Pulmonary artery (tissue), 1 donor: ENCODE measurements around a stretch of chr6.

DNA sequence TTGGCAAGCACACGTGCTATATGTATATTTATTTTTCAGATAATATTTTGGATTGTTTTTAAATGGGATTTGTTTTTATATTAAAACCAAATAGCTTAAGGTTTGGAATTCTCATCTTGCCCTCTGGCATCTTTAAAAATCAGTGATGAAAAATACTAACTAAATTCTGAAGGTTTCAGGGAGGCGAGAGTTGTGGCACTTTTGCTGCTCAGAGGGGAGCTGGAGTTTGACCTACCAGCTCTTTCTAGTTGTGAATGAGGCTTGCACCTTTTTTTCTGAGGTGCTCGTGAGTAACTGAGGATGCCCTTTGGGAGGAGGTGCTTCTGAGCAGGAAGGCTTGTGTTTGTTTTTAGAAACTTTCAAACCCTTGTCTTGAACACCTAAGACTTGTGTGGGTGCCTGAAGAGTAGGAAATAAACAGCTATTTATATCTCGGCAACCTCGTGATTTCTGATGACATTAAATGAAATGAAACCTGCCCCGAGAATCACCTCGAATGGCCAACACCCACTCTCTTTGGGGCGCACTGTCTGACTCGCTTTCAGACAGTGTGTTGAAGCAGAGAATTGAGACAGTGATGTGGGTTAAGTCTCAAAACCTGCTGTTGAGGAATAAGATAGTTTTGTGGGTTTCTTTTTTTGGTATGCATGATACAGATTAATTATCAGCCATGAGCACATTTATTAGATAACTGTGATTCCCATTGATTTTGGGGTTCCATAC, 8.2 kb downstream of the IRF4 start:
- PRO-cap = no peak

- PRO-cap = no peak
These were observed 9.9 kb downstream of the IRF4 start for GRCh38 chr6:401214-402127.

- PRO-cap = no peak
These were observed 65.7 kb downstream of the HUS1B start for GRCh38 chr6:591064-591816.

- PRO-cap = no peak
These were observed 121.5 kb upstream of the EXOC2 start for GRCh38 chr6:814394-814862.

- PRO-cap = no peak
These were observed 207.9 kb upstream of the EXOC2 start for GRCh38 chr6:900639-901435.

DNA sequence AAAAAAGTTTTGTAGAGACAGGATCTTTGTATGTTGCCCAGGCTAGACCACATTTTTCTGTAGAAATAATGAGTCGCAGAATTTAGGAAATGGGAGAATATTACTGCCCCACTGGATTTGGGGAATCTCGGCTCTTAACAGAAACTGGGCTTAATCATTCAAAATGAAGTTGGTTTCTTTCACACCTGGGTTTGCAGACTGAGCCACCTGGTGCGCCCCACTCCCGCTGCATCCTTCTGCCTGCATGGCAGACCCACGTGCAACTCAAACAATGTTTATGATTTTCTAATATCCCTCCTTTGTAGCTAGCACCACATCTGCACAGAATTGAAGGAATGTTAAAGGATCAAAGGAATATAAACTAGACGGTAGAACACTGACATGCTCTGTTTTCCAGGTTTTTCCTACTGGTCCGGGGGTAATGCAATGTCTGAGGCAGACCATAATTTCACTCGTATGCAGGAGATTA, 265.8 kb upstream of the FOXQ1 start:
- PRO-cap = unidirectional peak, plus-strand start at position 189 of the sequence

DNA sequence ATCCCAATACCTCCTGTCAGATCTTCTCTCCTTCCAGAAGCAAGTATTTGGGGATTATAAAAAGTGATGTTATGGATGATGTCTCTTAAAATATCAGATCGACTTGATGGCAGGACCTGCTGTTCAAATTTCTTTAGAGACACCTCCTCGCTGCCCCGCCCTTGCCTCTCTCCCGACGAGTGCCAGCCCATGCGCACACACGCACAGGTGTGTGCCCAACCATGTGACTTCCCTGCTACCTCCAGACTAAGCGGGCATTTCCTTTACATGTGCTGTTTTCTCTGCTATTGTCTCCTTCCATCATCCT, 224.5 kb upstream of the FOXQ1 start:
- PRO-cap = no peak

GRCh38 chr6:1250513-1251077, 61.3 kb upstream of the FOXQ1 start:
- PRO-cap = no peak

DNA sequence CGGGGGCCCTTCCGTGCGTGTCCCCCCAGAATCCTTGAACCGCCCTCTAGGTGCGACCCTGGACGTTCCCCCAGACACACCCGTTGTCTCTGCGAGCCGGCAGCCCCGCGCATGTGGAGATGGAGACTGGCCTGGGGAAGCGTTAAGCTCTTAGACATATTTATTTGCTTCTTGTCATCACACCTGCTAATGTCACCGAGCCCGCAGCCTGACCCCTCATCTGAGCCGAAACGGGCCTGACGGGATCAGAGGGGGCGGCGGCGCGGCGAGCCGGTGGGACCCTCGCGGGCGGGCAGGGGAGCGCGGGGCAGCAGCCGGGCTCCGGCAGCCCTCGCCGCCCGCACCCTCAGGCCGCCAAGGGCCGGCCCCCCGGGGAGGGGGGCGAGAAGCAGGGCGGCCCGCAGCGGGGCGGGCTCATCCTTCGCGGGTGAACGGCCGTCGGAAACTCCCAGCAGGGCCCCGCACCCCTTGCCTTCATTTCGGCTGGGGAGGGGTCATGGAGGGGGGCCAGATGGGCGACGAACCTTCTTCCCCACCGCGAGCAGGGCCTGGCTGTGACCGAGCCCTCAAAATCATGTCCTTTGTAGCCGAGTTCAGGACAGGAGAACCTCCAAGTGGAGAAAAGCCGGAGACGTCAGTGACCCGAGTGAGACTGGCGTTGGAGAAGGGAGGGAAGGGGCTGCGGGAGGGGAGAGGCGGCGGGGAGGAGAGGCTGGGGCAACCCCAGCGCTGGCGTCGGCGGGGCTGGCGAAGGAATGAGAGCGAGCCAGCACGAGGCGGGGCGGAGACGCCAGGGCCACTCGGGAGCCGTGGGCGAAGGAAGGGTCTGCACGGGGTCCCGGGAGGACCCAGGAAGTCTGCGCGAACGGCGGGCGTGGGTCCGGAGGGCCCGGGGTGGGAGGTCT, 733 bp upstream of the FOXC1 start:
- PRO-cap = bidirectional peak, plus-strand start at position 497 of the sequence, minus-strand start at position 348 of the sequence

DNA sequence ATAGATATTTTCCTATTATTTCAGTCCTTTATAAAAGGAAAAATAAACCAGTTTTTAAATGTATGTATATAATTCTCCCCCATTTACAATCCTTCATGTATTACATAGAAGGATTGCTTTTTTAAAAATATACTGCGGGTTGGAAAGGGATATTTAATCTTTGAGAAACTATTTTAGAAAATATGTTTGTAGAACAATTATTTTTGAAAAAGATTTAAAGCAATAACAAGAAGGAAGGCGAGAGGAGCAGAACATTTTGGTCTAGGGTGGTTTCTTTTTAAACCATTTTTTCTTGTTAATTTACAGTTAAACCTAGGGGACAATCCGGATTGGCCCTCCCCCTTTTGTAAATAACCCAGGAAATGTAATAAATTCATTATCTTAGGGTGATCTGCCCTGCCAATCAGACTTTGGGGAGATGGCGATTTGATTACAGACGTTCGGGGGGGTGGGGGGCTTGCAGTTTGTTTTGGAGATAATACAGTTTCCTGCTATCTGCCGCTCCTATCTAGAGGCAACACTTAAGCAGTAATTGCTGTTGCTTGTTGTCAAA, 3.6 kb downstream of the FOXC1 start:
- PRO-cap = no peak

DNA sequence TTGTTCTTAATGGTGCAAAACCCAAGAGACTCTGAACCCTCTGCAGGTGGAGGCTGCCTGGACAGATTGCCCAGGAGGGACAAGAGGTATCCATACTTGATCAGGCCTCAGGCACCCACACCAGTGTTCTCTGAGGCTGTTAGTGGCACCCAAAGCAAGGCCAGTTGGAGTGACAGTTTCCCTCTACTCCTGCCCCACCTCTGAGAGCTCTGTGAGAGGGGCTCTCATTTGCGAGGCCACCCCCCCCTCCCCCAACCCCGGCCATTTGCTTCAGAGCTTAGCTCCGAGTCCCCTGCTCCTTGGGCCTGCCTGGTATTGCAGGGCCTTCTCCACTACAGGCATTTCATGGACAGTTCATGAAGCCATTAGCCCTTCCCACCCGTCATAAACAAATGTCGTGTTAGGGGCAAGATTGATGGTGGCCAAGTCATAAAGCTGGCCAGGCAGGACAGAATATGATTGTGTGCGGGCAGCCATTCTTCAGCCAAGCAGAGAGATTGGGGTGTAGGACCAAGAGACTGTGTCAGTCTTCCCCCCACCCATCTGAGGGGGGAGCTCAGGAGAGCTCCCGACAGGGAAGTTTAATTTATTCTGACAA, 7.0 kb downstream of the FOXC1 start:
- PRO-cap = bidirectional peak, plus-strand start at position 458 of the sequence, minus-strand start at position 307 of the sequence

DNA sequence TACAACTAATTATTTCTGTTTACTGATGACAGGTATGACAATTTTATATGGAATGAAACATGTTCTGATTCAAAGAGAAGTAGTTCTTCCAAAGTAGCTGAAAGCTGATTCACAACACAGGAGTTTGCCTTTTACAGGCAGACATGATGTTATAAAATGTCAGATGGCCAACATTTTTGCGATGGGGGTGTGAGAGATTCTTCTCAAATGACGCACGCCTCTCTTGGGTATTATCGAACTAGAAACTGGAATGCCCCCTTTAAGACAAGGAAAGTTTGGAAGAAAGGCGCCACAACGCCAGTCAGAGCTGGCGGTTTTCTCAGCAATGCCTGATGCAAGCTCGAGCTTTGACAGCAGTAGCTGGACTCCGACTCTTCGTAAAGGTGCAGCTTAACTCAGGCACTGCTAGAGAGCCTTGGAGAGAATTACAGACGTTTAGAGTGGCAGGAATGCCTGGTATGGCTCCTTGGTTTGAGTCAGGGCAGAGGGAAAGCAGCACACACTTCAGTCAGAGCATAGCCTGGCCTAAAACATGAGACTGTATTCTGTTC, 92.2 kb downstream of the FOXC1 start:
- PRO-cap = unidirectional peak, plus-strand start at position 267 of the sequence

- PRO-cap = no peak
These were observed 214.5 kb downstream of the FOXC1 start for GRCh38 chr6:1824048-1824778.

DNA sequence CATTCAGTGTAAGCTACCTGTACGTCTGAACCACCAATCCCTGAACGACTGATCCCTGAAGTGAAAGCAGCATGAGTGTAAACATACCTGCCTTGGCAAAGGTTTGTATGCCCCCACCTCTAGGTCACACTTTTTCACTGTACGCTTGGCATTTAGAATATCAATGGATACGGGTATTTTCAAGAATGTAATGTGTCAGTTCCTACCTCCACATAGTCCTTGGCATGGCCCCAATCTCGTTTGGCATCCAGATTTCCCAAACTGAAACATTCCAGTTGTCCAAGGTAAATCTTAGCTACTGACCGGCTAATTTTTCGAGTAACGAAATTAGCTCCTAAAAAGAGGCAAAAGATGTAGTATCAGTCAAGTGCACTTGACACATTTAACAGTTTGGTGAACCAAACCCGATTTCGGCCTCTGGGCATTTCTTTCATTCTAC, 315.5 kb downstream of the GMDS start:
- PRO-cap = no peak

GRCh38 chr6:2112997-2114463, 131.9 kb downstream of the GMDS start:
- PRO-cap = no peak

DNA sequence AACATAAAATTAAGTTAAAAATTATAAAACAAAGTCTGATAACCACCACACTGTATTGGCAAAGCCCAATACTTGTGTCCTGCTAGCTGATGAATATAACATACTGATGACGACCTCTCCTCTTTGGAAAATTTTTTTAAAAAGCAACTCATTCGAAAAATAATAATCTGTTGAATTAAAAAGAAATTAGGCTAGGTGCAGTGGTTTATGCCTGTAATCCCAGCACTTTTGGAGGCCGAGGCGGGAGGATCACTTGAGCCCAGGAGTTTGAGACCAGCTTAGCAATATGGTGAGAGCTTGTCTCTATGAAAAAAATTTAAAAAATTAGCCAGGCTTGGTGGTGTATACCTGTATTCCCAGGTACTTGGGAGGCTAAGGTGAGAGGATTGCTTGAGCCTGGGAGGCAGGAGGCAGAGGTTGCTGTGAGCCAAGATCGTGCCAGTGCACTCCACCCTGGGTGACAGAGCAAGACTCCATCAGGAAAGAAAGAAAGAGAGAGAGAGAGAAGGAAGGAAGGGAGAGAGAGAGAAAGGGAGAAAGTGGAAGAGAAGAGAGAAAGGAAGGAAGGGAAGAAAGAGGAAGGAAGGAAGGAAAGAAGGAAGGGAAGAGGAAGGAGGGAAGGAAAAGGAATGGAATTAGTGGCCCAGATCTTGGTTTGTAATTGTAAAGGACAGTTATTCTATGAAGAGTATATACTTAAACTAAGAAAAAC, 120.6 kb upstream of the GMDS start:
- PRO-cap = no peak

GRCh38 chr6:2442107-2442417, 196.7 kb upstream of the GMDS start:
- PRO-cap = no peak

- PRO-cap = no peak
These were observed 126.8 kb downstream of the MYLK4 start for GRCh38 chr6:2623909-2624368.

GRCh38 chr6:2760872-2761450, 4.2 kb upstream of the WRNIP1 start:
- PRO-cap = no peak

GRCh38 chr6:2766887-2767507, 1.8 kb downstream of the WRNIP1 start:
- PRO-cap = bidirectional peak, plus-strand start at chr6:2767224, minus-strand start at chr6:2767143